ENCODE measurements around a stretch of chr7.

GRCh38 chr7:130987036-130987600, 253.1 kb upstream of the KLF14 start:
- PRO-cap: bidirectional peak, plus-strand start at chr7:130987432, minus-strand start at chr7:130987243

- PRO-cap: no peak
Observed at GRCh38 chr7:131010426-131011257, 276.6 kb upstream of the KLF14 start.

- PRO-cap: unidirectional peak, minus-strand start at chr7:131028584
Observed at GRCh38 chr7:131028287-131028673, 294.3 kb upstream of the KLF14 start.

- PRO-cap: no peak
Observed at GRCh38 chr7:131029972-131030694, 296.1 kb upstream of the KLF14 start.

DNA sequence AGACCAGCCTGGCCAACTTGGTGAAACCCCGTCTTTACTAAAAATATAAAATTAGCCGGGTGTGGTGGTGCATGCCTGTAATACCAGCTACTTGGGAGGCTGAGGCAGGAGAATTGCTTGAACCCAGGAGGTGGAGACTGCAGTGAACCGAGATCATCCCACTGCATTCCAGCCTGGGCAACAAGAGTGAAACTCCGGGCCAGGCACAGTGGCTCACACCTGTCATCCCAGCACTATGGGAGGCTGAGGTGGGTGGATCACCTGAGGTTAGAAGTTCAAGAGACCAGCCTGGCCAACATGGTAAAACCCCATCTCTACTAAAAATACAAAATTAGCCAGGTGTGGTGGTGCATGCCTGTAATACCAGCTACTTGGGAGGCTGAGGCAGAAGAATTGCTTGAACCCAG, 234.2 kb upstream of the MKLN1 start:
- PRO-cap: no peak

DNA sequence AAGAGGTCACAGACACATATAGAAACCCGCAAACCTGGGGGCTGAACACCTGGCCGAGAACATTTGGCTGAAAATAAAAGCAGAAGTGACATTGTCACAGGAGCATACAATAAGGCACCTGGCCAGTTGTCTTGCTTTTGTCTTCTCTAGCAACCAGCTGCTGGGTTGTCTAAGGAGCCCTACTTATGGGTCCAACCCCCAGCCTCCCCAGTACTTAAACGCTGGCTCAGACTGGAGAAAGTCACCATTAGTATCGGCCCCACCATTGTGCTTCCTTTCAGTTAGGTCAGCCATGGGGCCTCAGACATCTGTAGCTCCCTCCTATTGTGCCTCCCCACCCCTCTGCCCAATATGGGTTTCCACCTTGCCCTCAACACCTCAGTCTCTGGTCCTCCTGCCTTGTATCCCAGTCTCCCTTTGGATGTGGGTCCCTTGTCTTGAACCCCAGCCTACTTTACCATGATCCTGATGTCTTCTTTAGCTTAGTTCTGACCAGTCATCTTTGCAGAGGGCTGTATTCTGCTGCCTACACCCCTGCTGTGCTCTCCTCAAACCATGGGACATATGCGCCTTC, 203.3 kb upstream of the MKLN1 start:
- PRO-cap: no peak

GRCh38 chr7:131164352-131165105, 163.1 kb upstream of the MKLN1 start:
- PRO-cap: no peak

GRCh38 chr7:131522716-131522943, 33.8 kb downstream of the PODXL start:
- PRO-cap: no peak

GRCh38 chr7:131544504-131545356, 11.7 kb downstream of the PODXL start:
- PRO-cap: no peak

DNA sequence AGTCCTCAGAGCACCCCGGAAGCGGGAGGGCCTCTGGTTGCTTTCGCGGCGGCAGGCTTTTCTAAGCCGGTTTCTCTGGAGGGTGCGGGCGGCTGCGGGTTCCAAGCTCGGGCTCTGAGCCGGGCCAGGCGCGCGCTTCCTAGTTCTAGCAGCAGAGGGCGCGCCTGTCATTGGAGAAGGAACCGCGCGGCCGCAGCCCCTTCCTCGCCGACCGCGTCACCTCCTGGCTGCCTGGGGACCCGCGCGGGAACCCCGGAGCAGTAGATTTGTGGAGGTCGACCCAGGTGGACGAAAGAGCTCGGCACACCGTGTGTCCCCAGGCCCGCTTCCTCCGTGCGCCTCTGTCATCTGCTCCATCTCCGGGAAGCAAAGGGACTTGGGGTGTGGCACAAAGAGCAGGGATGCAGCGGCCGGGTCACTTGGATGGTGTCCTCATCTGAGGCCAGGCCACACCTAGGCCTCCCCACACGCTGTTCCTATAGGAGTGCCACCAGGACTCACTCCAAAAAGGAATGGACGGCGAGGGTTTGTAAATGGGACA, 389.0 kb upstream of the PODXL start:
- PRO-cap: no peak

DNA sequence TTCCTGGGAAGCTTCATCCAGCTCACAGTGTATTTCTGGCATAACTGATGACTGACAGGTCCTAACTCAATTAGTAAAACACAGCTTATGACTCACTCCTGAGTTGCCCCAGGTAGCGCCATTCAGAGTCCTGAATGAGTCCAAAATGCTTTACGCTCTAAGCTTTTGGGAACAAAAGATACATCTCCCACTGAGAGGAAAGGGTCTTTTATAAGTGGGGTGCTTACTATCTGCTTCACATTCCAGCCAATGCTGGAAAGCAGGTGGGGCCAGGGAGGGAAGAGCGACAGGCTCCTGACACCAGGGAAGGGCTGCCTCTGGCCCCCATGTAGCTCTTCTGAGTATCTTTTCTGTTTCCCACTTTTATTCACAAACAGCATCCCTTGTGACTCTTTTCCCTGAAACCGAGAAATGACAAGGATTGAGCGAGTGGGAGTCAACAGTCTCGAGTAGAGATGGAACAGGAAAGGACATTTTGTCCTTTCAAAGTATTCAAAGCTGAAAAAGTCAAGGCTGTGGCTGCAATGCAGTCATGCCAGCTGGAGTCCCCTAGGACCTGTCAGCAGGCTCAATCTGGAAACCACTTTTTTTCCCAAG, 479.3 kb upstream of the PODXL start:
- PRO-cap: no peak

DNA sequence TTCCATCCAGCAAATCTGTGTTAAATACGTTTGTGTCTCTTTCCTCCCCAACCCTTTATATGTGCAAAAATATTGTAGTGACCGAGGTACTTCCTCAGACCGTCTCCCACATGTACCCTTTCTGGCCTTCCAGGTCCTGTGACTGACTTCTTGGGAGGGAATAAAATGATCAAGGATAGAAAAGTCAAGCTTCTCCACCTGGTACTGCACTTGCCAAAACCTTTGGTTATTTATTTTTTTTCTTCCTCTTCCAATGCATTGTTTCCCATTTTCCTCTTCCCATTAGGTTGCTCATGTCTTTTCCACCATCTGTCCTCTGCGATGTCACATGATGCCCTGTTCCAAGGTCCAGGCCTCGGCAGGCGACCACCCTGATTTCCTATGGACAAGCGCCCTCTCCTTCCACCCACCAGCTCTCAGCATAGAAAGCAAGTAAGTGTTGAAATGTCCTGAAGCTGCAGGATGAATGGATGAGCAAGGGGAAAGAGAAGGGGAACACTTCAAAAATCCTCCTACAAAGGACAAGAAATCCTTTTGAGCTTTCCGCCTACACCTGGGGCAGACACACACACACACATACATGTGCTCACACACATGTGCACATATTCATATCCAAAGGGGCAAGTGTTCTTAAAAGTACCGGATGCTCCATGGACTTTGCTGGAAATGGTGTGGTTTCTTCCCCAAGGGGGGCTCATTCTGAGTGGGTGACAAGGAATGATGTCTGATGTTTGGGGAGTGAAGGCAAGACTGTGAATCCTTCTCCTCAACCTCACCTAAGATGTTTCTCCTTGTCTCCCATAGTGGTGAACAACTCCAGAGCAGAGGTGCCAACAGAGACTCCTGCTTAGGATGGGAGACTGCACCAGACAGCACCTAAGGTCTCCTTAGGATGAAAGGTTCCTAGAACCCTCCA, 448.0 kb downstream of the PLXNA4 start:
- PRO-cap: no peak

DNA sequence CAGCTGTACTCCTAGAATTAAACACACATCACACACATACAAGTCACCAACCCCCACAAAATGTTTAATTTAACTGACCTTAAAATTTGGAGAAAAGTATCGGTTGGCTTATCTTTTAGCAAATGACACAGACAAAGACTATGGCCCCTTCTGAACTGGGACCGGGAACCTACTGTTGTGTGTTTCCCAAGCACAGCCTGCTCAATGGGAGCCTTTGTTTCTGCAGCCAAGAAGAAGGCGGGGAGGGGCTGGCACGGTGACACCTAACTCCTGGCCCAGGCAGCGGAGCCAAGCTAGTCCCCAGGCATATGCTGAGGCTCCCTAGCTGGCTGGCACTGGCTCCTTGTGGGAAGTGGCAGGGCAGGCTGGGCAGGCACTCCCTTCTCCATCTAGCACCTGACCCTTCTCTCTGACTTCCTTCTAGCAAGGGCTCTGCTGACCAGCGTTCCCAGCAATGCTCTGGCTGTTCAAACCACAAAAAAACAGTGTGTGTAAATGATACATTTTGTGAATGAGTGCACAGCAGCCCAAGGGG, 325.0 kb downstream of the PLXNA4 start:
- PRO-cap: no peak

DNA sequence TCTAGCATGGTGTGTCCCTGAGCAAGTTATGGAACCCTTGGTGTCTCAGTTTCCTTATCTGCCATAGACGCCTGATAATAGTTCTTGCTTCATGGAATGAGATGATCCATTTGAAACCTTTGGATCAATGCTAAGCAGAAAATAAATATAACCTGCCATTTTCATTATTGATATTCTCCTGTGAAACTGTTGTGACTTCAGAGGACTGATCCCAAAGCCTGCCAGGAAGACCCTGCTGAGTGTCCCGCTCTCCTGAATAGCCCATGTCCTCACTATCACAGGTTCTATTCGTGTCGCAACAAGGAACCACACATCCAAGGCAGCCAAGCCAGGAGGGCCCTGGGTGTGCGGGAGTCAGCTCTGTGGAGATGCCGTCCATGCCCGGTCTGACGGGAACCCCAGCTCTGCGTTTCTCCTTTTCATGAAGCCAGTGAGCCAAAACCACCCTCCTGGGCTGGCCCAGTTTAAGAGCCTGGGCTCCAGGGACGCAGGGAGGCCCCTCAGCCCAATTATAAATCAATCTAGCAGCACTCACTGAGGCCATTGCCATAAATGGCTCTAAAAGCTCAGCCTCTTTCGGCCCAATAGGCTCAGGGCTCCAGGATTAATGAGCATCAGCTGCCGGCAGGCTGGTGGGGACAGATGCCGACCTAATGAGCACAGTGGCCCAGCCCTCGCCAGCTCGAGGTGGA, 178.0 kb downstream of the PLXNA4 start:
- PRO-cap: no peak

DNA sequence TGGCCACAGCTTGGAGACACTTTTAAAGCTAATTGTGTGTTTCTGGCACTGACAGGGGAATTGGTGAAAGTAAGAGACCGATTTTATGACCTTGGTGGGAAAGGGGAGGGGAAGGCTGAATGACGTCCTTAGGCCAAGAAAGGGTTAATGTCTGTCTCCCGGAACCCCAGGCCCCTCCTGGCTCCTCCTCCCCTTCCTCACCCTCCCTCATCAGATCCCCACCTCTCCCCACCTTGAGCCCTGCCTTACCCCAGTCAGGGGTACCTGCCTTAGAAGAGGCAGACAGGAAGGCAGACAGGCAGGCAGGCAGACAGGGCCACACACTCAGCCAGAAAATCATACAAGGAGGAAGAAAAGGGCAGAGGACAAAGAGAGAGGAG, 151.0 kb downstream of the PLXNA4 start:
- PRO-cap: no peak

DNA sequence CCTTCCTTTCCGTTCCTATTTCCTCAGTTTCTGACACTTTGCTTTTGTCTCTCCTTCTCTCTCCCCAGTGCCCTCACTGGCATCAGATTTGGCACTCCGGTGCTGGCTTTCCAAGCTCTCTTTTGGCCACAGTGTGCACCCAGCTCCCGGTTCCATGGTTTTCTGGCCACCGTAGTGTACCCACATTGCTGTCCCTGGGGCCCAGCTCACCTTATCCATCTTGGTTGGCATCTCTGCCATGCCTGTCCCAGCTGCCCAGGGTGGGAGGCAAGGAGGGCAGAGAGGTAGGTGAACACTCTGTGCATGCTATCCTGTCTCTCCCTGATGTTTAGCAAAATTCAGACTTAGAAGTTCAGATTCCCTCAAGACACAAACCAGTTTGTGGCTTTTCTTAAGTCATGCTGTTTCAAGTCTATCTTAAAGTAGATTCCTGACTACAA, 142.1 kb downstream of the PLXNA4 start:
- PRO-cap: no peak

GRCh38 chr7:132485820-132486111, 90.5 kb downstream of the PLXNA4 start:
- PRO-cap: no peak

DNA sequence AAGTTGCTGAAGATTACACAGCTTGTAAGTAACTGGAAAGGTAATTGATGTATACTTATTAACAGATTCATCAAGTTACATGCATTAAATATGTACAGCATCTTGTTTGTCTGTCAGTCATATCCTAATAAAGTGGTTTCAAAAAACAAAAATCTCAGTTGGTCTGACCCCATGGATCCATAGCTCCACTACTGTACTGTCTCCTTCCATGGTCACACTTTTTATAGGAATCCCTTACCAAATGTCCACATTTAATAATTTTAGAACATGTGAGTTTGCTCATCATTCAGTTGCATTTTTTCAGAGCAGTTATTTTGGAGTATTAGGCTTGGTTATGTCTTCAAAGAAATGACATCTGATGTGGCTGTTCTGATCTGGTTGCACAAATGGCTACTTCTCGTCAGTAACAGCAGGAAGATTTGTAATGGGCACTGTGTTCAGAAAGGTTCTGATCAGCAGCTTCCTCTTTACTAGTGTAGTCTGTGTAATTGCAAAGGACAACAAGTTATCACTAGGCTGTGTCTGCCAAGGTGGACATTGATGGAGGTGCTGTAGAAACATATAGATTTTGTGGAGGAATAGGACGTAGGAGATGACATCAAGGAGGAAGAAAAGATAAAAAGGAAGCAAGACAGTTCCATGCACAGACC, 418.3 kb upstream of the LRGUK start:
- PRO-cap: no peak

DNA sequence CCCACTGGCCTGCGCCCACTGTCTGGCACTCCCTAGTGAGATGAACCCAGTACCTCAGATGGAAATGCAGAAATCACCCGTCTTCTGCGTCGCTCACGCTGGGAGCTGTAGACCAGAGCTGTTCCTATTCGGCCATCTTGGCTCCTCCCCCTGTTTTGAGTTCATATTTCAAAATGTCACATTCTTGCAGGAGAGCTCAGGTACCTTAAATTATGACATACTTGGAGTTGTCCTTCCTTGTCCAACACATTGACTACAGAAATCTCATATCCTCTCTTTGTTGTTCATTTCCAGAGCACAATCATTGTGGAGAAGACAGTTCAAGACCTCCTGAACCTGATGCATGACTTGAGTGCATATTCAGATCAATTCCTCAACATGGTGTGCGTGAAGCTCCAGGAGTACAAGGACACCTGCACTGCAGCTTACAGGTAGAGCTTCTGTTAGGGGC, 231.8 kb upstream of the LRGUK start:
- PRO-cap: no peak

GRCh38 chr7:134564914-134565269, 16.0 kb downstream of the AKR1B15 start:
- PRO-cap: no peak

Measured in left lung (tissue), 1 donor.